Daoy (cell line): ENCODE measurements around the genes OR4D2, RAD51C and PRR11.

DNA sequence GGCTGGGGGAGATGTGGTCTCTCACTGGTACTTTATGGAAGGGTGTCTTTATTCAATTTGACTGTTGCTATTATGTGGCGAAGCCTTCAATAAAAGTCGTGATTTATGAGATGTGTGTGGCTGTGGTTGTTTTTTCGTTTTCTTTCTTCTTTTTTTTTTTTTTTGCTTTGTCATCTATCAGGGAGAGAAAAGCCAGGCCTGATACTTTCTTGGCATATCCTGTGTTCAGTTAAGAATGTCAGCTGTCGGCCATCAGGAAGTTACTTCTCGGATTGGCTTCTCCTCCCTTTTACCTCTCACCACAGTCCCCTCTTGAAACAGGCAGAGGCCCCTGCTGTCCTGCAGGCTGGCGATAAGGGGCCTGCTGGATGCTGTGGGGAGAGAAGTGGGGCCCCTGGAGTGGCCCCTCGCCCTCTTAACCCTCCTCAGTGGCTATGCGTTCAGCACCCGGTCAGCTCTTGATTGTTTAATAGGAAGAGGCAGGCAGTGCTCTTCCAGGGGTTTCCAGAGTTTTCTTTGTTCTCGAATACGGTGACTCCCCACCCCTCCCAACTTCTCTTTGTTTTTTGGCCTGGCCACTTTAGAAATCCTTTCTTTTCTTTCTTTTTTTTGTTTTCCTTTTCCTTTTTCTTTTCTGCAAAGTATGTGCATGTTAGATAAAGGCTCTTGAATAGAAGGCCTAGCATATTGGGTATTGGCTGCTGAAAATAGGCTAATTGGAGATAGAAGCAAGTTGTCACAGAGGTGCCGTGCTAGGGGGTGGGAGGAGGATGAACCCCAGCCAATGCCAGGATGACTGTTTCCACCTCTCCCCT, 123.2 kb downstream of the MSI2 start:
- RAMPAGE, long total RNA, result no peak

GRCh38 chr17:57454843-57455995, 198.9 kb downstream of the MSI2 start:
- RAMPAGE, long total RNA, result no peak

DNA sequence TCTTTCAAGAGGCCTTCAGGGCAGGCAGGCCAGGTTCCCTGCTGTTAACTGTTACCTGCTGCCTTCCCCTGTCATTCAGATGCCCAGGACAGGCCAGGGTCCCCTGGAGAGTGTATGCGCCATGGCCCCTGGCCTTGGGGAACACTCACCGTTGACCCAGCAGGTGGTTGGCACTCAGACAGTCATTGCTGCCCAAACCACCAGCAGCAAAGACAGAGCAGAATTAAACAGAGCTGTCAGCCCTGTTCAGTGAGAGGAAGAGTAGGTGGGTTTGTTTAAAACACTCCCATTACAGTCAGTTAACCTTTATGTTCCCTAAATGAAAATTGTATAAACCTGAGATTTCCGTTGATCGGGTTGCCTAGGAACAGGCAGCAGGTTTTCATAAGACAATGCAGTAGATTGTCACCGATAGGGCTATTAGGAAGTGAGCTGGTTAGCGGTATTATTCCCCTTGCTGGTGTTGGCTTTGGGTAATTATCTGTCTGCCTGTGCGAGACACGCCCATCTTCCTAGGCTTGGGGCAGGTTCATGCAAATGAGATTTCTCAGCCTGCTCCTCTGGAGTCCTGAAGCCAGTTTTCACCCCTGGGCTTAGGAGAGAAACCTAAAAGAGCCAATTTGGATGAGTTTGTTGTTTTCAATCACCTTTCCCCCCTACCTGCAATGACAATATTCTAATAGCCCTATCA, 132.5 kb downstream of the CCDC182 start:
- RAMPAGE, long total RNA, result no peak

GRCh38 chr17:57622653-57623334, 122.3 kb downstream of the CCDC182 start:
- RAMPAGE, long total RNA, result no peak

DNA sequence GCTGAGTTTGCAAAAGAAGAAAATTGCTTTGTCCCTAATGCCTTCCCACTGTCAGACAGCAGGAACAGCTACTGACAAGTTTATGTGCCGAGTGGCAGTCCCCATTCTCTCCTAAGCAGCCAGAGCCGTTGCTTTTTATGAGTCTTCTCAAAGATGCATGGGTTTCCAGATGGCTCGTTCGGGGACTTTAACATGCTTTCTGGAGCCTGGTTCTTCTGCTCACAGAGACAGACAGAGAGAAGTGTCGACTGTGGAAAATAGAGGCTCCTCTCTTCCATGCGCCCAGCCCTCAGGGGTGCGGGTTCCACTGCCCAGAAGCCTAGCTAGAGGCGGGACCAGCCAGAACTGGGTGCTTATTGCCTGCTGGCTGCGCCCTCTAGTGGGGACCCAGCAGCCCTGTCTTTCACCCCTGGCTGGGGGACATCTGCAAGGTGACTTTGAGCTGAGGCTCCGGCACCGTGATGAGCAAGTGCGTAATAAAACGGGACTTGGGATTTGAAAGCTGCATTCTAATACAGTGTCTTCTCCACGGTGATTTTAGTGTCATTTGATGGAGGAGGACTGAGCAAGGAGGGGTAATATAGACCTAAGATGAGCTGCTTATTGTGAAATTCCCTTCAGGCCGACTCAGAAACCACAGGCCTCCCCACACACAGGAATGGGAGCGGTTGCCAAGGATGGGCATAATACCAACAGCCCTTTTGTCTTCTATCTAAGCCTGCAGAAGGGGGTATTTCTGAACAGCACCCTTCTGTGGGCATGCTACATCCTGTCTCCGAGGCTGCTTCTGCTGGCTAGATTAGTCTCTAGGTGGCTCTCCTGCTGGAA, 73.2 kb downstream of the CCDC182 start:
- RAMPAGE, long total RNA, result no peak

GRCh38 chr17:57878947-57879489, 29.2 kb upstream of the MRPS23 start:
- RAMPAGE, long total RNA, result no peak

DNA sequence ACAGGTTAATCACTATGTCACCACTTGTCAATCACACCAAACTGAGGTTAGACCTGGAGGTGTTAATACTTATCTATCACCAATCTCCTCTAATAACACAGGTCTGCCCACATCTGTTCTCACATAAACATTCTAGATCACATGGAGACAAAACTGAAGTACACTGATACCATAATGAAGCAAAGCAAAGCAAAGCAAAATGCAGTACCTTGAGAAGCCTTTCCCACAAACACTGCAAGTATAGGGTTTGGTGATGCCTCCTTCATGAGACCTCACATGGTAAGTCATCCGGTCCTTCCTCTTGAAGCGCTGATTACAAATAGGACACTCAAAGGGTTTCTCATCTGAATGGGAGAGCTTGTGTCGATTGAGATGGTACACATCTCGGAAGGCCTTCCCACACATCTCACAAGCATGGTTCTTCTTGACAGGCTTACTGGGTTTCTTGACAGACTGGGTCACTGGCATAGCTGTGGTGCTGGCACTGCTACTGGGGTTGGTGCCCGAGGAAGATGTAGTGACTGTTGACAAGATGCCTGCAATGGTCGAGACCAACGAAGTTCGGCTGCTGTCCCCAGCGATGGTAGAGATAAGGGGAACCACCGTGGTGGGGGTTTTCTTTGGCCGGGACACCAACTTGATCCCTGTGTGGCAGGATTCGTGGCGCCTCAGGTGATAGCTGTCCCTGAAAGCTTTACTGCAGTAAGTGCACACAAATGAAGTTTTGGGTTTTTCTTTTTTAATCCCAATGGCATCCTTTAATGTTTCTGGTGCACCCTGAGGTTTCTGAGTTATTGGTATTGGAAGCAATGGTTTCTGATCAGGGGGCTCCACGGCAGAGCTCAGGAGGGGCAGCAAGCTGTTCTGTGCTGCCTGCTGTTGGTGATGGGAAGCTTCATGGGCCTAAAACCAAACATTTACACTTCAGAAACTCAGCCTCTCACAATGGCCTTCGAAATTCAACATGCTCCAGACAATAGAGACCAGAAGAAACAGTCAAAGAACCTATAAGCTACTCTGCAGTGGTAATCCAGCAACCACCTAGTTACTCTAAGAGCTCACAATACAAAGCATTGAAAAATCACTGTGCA, 5.2 kb downstream of the VEZF1 start:
- RAMPAGE, long total RNA, result no peak

DNA sequence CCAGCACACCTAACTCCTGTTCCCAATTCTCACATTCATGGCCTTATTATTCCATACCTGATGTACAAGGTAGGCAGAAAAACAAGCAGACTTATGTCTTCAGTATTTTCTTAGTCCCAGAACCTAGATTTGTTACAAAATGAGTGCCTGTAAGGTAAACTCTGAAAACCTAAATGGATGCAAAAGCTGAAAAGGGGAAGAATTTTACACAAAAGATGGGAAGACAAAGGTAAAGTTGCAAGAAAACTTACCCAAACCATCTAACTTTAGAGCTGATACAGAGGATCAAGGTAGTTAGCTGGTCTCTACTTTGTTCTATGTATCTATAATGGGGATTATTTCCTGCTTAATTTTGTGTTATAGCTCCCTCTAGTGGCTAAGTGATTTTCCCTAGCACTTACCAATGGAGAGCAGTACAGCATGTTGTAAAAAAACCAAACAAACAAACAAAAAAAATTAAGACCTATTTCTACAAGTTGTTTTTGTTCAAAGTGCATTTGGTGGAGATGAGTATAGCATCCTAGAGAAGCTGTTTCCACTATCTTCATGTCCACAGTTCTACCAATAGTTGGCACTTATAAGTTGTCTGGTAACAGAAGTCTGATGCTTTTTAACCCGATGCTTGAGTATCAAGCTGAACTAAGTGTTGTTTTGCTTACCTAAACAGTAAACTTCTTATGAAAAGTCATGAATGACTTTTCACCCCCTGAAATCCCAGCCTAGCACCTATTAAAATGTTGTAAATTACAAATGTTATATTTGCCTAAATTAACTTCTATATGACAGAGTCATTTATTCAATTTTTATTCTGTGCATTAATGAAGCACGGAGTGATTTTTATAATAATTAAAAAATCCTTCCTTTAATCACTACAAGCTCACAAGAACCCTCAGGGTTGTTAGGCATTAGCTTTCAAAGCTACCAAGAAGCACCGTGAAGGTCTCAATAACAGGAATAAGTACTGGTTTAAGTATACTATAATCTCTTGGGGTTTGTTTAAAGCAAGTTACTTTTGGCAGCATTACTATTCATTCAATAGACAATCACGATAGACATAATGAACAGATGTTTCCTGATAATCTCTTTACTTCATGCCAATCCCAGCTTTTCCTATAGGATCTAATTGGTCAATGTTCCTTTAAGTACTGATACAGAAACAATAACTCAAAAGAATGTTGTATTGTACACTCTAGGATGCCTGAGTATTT, 7.3 kb downstream of the SRSF1 start:
- RAMPAGE, long total RNA, result no peak

- RAMPAGE, long total RNA, result no peak
Measured at GRCh38 chr17:58166696-58167260, at the start of gene OR4D2. TSS of gene OR4D2 (plus strand) at chr17:58166982.

- RAMPAGE, long total RNA, result no peak
Measured at GRCh38 chr17:58278330-58279509, 2.0 kb downstream of the MPO start.

GRCh38 chr17:58329335-58329645, 695 bp upstream of the TSPOAP1 start:
- RAMPAGE, long total RNA, result no peak

- RAMPAGE, long total RNA, result no peak
Measured at GRCh38 chr17:58364685-58365143, 12.7 kb upstream of the SUPT4H1 start.

- RAMPAGE, long total RNA, result no peak
Measured at GRCh38 chr17:58366020-58366478, 14.0 kb upstream of the SUPT4H1 start.

- RAMPAGE, long total RNA, result no peak
Measured at GRCh38 chr17:58387673-58387935, 29.7 kb downstream of the RNF43 start.

GRCh38 chr17:58414990-58415700, 2.2 kb downstream of the RNF43 start:
- RAMPAGE, long total RNA, result no peak

- RAMPAGE, long total RNA, result no peak
Measured at GRCh38 chr17:58513156-58513918, 1.1 kb downstream of the MTMR4 start.

DNA sequence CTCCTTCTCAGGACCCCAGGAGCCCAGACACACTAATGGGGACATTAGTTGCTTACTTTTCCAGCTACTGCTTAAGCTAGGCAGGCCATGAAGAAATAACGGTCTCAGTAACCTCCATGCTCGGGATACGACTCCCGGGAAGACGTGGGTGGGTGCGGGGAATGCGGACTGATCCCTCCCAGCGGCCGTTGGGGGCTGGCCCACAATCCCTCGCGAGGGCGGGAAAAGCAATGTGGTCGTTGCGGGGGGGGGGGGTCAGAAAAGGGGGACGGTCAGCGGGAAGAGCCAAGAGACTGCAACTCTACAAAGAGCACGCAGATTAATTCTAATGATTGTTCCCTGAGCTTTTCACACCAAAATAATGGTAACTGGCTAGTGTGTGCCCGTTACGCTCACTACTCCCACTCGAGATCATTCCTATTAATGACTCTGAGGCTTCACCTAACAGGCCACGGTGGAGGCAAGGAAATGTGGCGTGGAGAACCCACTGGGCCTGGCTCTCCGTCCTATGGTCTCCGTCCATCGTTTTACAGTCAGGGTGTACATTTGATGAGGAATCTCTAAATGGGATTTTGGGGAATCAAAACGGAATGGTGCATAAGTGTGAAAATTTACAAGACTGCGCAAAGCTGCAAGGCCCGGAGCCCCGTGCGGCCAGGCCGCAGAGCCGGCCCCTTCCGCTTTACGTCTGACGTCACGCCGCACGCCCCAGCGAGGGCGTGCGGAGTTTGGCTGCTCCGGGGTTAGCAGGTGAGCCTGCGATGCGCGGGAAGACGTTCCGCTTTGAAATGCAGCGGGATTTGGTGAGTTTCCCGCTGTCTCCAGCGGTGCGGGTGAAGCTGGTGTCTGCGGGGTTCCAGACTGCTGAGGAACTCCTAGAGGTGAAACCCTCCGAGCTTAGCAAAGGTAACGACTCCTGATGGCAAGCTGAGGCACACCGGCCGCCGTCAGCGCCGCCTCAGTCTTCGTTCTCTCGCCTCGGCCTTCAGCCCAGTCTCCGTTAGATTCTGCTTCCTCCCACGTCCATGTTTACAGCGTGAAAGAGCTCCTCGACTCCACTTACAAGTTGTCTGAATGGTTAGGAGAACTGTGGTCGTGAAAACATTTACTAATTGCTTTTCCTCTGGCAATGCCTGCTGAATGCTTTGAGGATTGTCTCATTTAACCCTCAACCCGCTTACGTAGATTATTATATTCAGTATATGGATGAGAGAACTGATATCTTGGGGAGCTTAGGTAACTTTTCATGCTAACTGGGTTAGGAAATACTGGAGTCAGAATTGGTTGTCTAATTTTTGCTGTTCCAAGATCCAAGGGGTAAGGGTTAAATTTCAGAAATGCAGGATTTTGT, at the start of gene RAD51C:
Gene RAD51C (plus strand): TSS at position 720 of the 1,351 bp plus-strand sequence.
- RAMPAGE, long total RNA, result start-site peak on the plus strand centred at position 739 of the sequence, 70 bp wide, 351 and 19 reads in 2 replicates

DNA sequence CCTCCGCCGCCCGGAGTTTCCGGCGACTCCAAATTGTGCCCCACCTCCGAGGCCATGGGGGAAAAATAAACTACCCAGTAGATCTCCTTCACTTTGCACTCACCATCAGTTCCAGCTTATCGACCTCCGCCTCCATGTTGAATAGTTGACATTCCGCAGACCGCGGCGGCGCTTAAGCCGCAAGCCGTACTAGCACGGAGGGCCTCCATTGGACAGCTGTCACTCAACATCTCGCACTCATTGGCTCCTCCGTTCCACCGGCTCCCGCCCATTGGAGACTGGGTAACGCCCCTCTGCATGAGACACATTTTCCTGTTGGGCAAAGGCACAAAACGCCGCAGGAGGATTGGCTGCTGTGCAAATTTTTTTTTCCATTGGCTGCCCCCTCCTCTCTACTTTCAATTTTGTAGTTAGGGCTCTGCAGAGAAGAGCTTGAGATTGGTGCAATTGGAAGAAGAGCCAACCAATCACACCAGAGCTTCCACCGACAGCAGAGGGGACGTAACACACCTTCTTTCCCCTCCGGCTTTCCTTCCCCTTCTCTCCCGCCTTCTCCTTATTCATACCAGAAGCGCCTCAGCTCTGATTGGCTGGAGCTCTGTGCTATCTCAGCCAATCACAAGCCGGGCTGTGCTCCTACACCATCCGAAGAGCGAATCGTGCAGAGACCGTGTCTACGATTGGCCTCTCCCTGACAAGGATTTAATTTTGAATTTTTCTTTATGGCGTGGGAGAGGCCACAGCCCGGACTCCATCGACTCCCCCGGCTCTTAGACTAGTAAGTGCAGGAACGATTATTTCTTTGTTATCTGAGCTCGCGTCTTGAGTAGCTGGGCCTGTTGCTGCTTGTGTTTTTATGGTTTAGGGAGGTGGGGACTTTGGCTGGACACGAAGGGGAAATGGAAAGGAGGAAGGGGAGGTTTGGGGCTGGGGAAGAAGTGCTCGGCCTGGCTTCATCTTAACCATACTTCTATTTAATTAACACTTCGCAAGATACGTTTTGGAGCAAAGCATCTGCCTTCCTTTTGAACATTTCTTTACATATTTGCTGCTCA, at the start of gene PRR11:
Gene PRR11 (plus strand): TSS at position 719 of the 1,055 bp plus-strand sequence.
- RAMPAGE, long total RNA, result start-site peak on the minus strand centred at position 158 of the sequence, 33 bp wide, 854 and 71 reads in 2 replicates

DNA sequence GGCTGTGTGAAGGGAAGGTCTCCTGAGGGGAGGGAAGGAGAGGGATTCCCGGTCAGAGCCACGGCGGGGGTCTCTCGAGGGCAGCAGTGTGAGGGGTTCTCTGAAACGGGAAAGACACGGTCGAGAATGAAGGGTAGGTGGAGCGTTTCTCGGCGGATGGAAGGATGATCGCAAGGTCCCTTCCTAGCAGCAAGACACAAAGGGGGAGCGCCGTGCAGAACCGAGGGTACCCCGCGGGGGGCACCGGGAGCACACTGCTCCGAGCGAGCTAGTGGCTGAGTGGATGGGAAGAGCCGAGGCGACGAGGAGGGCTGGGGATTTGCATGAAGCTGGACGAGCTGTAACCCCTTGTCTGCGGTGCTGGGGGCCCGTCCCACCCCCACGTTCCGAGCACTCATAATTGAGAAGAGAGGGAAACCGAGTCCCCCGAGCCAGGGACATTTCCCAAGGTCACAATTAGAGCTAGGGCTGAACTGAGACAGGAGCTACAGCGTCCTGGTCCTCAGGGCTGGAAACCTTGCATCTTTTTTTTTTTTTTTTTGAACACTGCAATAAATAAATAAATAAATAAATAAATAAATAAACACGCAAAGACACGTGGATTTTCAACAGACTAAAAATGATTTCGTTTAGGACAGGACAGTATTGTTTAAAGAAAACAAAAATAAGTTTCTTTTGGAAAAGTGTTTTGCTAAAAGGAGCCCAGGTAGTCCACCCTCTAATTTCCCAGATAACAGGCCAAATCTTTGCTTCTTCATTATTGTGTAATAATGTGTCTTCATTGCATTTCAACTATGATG, 785 bp downstream of the GDPD1 start:
- RAMPAGE, long total RNA, result no peak

DNA sequence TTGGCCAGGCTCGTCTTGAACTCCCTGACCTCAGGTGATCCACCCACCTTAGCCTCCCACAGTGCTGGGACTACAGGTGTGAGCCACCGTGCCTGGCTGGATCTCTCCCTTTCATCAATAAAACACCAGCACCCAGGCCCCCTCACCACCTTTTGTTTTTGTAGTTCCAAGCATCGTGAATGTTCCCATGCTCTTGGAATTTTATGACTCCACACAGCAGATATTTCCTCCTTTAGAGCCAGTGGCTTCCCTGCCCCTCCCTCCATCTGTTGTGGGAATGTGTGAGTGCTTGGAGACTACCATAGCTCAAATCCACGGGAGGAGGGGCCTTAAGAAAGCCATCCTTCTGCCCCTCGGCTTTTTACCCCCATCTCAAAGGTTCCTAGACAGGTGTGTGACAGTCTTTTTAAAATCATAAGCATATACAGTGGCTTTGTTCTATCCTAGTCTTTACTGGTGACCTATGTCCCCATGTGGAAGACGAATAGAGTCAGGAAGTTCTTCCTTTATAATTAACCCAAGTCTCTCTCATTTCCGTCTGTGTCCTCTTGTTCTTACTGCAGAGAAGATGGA, 47.2 kb downstream of the YPEL2 start:
- RAMPAGE, long total RNA, result no peak